ENCODE results near the gene TAF1C.

DNA sequence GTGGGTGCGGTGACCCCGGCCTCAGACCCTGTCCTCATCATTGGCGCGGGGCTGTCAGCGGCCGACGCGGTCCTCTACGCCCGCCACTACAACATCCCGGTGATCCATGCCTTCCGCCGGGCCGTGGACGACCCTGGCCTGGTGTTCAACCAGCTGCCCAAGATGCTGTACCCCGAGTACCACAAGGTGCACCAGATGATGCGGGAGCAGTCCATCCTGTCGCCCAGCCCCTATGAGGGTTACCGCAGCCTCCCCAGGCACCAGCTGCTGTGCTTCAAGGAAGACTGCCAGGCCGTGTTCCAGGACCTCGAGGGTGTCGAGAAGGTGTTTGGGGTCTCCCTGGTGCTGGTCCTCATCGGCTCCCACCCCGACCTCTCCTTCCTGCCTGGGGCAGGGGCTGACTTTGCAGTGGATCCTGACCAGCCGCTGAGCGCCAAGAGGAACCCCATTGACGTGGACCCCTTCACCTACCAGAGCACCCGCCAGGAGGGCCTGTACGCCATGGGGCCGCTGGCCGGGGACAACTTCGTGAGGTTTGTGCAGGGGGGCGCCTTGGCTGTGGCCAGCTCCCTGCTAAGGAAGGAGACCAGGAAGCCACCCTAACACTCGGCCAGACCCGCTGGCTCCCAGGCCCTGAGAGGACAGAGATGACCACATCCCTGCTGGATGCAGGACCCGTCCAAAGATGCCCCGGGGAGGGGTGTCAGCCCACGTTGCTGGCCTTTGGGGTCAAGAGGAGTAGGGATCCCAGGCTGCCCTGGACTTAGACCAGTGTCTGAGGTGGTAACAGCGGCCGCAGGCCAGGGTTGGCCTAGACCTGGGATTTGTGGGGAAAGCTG lies 2.4 kb upstream of the NECAB2 start:
- RRBS, 2 experiments: 86 to 87% methylated on average over 4 of the region's 40 CpGs

- RRBS, 2 experiments: no CpG with 5 or more reads among the region's 16 CpGs
These were observed 6.0 kb downstream of the HSDL1 start for GRCh38 chr16:84138631-84139789.

GRCh38 chr16:84180206-84181143 lies 6.4 kb downstream of the TAF1C start:
- RRBS, 2 experiments: 50% methylated on average over 2 of the region's 34 CpGs; no CpG with 5 or more reads in 1 of the 2 experiments

DNA sequence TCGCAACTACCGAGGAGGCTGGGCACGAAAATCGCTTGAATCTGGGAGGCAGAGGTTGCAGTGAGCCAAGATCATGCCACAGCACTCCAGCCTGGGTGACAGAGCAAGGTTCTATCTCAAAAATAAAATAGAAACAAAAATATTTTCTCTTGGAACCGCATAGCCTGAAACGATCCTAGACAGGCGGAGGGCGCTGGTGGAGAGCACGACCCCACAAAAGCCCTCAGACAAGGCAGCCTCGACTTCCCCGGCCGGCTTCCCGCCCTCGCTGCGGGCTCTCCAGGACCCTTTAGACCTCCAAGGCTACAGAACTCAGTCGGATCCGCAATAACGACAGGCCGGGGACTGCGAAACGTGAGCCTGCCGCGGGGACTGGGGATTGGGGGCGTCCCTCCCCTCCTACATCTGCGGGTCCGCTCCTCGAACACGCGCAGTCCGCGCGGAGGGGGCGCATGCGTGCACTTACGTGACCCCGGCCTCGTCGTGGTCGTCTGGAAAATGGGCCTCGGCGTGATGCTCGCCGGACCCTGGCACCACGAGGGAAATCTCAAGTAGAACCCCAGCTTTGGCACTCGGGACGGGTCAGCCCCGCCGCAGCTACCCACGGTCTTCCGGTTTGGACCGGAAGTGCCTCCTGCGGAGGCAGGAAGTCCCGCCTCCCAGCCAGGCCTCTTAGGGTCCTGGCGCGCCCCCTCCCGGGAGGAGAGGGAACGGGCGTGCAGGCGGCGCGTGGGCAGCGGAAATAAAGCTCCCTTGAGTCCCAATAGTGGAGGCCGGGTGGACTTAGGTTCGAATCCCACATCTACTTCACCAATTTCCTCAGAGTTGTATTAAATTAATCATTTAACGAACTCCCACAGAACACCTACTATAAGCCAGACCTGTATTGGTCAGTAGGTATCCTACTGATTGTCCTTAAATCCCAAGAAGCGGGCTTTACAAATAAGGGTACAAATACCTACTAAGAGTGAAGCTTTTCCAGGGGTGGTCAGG lies at the start of gene TAF1C:
TSS of gene TAF1C (minus strand) at position 623 of the 993 bp plus-strand sequence.
- RRBS, 2 experiments: under 1 to 1% methylated on average over 30 to 34 of the region's 66 CpGs

GRCh38 chr16:84234445-84235343 lies 5.1 kb downstream of the KCNG4 start:
- RRBS, 2 experiments: no CpG with 5 or more reads among the region's 19 CpGs

DNA sequence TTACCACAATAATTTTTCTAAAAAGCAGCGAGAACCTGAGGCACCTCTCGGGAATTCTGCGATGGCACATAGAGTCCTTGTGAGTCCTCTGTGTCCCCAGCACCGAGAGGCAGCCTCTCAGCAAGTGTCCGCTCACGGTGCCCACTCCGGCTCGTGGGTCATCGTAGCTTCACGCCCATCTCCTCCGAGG lies 7.6 kb downstream of the WFDC1 start:
- RRBS, 2 experiments: no CpG with 5 or more reads among the region's 11 CpGs

DNA sequence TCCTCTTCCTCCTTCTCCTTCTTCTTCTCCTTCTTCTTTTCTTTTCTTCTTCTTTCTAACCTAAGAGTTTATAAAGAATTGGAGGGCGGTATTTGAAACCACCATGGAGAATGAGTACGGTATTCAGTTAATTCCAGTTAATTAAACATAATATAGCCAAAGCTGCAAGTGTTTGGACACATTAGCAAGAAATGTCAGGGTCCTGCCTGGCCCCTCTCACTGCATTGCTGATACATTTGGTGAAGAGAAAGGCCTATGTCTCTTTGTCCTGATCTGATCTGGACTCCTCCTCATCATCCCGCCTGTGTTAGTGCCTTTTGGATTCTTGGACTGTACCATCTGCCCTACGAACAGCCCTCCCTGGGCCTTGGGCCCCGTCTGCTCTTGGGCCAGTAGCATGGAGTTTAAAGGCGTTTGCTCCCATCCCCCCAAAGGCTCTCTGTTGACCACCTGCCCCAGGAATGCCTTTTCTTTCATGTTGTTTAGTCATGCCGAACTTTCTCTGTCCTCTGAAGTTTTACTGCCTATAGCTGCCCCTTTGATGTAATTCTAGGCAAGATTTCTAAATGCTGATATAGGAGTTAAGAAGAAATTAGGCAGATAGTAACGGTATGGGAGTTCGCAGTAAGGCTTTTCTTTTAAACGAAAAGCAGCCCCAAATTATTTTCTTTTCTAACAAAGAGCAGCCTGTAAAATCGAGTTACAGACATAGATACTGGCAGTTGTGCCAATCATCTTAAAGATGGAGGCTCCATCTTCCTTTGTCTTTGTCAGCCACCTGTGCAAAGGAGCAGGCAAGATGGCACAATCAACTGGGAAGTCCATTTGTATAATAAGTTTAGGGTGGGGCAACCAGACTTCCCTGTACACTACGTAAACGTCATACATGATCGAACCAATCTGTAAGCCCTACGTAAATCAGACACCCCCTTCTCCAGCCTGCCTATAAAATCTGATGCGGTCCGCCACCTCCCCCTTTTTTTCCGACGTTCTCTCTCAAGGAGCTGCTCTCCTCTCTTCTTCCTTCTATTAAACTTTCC lies 31.1 kb upstream of the MEAK7 start:
- RRBS, 2 experiments: no CpG with 5 or more reads among the region's 19 CpGs

DNA sequence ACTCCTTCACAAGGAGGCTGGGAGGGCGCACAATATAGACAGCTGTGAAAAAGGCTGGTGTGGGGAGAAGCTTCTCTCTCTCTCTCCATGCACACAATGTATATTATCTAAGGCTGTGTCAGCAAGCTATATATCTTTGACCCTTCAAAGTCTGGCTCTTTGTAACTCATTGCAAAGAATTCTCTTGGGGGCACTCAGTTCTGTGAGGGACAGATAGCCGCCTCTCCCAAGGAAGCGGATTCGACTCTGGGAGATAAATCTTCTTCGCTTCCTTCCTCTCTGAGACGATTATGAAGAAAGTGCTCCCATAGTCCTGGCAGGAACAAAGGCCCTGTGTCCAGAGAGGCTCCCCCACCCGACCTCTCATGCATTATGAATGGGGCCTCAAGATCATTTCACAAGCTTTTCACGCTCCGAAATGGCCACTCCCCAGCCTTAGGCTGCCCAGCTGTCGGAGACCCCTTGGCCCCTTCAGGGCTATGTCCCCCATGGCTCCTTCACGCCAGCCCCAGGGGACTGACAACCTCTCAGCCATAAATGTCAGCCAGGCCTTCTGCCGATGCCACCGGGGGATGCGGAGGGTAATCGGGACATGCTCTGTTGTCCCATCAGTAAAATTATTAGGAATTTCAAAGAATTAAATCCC lies 33.3 kb upstream of the MEAK7 start:
- RRBS, 2 experiments: no CpG with 5 or more reads among the region's 15 CpGs

GRCh38 chr16:84593726-84594752 lies 23.8 kb downstream of the COTL1 start:
- RRBS, 2 experiments: no CpG with 5 or more reads among the region's 30 CpGs

GRCh38 chr16:84607426-84608128 lies 10.3 kb downstream of the COTL1 start:
- RRBS, 2 experiments: no CpG with 5 or more reads among the region's 13 CpGs

DNA sequence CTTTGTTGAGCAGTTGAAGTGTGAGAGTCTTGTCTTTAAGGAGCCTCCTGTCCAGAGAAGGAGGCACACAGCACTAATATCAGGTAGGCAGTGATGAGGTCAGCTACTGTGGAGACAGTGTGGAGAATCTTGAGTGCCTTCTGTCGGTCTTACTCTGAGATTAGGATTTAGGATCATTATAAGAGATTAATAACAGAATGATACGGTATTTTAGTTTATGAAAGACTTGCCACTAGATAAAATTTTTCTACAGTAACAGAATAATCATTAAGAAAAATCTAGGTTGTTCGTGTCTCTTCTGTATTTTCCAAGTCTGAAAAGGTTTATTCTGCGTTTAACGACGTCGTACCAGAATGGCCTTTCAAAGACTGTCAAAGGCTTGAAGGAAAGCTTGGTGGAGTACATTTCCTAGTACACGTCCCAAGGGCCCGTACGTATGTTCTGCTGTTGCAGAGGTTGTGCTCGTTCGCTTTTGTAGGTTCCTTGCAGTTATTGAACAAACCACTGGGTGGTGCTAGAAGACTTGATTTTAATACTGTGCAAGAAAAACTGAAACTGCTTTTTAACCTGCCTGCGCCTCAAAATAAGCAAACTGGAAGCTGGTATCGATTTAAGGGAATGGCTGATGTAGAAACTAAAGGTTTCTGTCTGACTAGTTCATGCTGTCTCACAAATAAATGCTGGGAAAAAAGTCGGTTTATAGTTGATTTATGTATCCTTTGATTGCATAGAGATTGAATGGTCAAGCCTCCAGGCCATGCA lies 54.4 kb downstream of the USP10 start:
- RRBS, 2 experiments: no CpG with 5 or more reads among the region's 15 CpGs

- RRBS, 2 experiments: no CpG with 5 or more reads among the region's 4 CpGs
These were observed 51.7 kb upstream of the CRISPLD2 start for GRCh38 chr16:84767982-84768615.

DNA sequence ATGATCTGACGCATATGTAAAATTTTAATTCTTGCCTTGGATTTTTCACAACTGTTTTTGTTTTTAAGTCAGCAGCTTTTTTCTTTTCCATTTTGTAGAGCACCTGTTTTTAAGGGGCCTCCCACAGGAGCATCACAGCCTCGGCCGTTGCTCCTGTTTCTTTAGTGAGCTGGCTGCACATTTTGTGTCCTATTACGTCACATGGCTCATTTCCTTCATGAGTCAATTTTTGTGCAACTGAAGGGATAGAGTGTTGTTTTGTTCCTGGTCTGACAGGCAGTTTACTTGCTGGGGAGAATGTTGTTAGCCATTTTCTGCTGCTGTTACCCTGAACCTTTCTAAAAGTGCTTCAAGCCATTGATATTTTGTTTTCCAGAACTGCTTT lies 45.0 kb upstream of the CRISPLD2 start:
- RRBS, 2 experiments: no CpG with 5 or more reads among the region's 4 CpGs

GRCh38 chr16:84806632-84807020 lies 13.2 kb upstream of the CRISPLD2 start:
- RRBS, 2 experiments: 72 to 78% methylated on average over 7 of the region's 18 CpGs

DNA sequence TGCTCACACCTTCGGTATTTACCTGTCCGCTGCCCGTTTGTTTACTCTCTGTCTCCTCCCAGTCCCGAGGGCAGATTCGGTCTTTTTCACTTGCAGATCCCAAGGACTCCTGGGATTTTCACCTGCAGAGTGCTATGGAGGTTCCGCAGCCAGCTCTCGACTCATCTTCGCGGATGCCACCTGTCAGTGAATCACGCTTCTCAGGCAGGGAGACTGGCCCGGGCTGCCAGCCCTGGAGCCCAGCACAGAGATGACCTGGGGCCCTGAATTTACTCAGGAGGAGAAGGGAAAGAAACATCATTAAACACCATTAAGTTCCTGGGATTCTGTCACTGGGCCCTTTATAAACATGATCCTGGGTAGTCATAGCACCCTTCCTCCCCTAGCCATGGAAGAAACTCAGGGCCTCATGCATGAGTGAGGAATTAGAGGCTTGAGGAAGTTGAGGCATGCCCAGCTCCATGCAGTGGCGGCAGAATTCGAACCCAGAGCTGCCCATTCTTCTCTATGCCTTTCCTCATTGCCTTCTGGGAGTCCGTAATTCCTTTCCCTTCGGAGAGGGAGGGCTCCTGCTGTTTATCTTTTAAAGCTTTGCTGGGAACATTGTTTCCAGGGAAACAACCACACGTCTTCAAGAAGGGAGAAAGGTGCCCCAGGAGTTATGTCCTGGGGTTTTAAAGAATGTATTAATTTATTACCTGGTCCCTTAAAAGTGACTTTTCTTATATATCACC lies 8.4 kb downstream of the CRISPLD2 start:
- RRBS, 2 experiments: 52 to 63% methylated on average over 2 of the region's 16 CpGs

DNA sequence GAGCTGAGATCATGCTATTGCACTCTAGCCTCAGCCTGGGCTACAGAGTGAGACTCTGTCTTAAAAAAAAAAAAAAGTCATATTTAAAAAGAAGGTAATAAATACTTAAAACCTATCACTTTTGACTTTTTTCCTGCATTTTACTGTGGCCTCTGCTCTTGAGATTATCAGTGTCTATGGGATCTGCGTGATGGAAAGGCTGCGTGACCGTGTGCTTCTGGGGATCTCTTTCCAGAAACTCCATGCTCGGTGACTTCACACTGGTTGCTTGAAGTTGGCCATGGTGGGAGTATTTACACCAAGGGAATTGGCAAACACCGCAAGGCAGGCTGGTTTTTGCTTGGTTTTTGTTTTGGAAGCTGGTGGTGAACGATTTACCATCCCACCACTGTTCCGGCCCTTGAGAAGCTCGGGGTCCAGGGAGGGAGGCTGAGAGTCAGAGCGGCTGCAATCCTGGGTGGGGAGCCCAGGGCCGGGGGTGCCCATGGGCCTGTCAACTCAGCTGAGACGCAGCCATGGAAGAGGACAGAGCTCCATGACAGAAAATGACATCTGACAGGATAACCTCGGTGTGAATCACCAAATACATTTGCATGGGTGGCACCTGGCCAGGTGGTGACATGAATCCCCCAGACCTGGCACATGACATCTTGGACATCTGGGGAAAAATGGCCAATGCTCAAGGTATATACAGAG lies 11.0 kb downstream of the CRISPLD2 start:
- RRBS, 2 experiments: 70 to 75% methylated on average over 2 of the region's 12 CpGs

GRCh38 chr16:84850422-84850778 lies 30.6 kb downstream of the CRISPLD2 start:
- RRBS, 2 experiments: no CpG with 5 or more reads among the region's 8 CpGs

DNA sequence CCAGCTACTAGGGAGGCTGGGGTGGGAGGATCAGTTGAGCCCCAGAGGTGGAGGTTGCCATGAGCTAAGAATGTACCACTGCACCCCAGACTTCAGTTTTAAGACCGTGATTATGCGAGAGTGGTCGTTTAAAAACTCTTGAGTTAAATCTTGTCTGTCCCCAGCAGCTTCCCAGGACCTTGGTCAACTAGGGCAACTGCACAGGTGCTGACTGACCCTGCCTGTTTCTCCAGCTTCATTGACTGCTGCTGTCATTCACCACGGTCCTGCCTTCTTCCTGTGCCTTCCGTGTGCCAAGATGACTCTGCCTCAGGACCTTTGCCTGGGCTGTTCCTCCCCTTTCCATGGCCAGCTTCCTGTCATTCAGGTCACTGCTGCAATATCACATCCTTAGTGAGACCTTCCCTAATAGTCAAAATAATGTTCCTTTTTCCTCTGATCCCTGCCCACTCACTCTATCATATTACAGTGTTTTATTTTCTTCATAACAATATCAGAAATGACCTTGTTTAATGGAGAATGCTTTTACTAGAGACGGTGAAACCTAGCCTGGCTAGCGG lies 3.9 kb downstream of the KIAA0513 start:
- RRBS, 2 experiments: no CpG with 5 or more reads among the region's 7 CpGs

GRCh38 chr16:85202512-85203265 lies 90.4 kb upstream of the CIBAR2 start:
- RRBS, 2 experiments: no CpG with 5 or more reads among the region's 17 CpGs

DNA sequence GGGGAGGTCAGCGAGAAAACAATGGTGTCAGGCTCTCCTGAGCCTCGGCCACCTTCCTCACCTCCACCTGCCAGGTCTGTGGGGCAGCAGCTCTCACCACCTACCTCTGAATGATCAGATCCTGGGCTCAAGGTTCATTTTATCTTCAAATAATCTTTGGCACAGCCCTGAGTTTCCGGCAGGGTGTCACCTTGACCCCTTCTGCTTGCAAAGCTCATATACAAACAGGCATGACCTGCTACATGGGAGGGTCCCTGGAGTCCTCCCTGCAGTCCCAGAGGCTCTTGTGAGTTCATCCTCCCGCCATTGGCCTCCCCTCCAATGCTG lies 176.6 kb upstream of the CIBAR2 start:
- RRBS, 2 experiments: no CpG with 5 or more reads among the region's 4 CpGs